ENCODE data around the genes CTAGE6, OR2A5, OR2A14 and CTAGE4.

- PRO-cap, result bidirectional peak, plus-strand start at chr7:143285670, minus-strand start at chr7:143285475
- RAMPAGE, long total RNA, 4 experiments, result no peak in any of the 4 experiments
These were observed 605 bp downstream of the TMEM139 start for GRCh38 chr7:143285296-143285829.

DNA sequence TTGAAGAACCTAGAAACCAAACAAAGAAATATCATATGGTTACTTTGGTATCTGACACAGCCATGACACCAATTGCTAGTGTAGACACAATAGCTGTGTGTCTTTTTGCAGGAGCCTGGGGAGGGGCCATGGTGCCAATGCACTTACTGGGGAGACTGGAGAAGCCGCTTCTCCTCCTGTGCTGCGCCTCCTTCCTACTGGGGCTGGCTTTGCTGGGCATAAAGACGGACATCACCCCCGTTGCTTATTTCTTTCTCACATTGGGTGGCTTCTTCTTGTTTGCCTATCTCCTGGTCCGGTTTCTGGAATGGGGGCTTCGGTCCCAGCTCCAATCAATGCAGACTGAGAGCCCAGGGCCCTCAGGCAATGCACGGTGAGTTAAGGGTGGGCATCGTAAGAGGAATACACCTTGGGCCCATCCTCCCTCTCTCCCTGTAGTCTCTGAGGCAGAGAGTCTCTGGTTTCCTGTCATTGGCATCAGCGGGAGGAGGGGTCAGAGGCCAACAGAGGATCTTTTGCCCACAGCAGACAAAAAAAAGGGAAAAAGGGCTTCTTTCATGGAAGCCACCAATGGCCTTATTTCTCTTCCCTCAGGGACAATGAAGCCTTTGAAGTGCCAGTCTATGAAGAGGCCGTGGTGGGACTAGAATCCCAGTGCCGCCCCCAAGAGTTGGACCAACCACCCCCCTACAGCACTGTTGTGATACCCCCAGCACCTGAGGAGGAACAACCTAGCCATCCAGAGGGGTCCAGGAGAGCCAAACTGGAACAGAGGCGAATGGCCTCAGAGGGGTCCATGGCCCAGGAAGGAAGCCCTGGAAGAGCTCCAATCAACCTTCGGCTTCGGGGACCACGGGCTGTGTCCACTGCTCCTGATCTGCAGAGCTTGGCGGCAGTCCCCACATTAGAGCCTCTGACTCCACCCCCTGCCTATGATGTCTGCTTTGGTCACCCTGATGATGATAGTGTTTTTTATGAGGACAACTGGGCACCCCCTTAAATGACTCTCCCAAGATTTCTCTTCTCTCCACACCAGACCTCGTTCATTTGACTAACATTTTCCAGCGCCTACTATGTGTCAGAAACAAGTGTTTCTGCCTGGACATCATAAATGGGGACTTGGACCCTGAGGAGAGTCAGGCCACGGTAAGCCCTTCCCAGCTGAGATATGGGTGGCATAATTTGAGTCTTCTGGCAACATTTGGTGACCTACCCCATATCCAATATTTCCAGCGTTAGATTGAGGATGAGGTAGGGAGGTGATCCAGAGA, 1.5 kb downstream of the TMEM139 start:
- PRO-cap, result no peak
- RAMPAGE, long total RNA, 4 experiments, result no peak in any of the 4 experiments

DNA sequence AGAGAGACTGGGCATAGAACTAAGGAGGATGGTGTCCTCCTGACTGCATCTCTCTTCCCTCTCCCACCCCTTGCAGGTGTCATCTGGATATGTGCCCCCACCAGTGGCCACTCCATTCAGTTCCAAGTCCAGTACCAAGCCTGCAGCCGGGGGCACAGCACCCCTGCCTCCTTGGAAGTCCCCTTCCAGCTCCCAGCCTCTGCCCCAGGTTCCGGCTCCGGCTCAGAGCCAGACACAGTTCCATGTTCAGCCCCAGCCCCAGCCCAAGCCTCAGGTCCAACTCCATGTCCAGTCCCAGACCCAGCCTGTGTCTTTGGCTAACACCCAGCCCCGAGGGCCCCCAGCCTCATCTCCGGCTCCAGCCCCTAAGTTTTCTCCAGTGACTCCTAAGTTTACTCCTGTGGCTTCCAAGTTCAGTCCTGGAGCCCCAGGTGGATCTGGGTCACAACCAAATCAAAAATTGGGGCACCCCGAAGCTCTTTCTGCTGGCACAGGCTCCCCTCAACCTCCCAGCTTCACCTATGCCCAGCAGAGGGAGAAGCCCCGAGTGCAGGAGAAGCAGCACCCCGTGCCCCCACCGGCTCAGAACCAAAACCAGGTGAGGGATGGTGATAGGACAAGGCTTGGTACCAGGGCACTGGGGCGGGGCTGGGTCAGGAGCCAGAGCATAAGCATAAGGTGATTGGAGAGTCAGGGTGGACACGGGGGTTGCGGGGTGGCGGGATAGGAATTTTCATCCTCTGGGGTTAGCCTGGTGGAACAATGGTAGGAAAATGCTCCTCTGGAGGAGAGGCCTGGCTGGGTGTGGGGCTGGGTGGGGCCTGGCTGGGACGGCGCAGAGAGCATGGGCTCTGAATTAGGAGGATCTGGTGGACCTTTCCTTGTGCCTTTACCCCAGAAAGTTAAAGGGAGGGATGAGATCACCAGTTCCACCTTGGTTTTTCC, 1.9 kb downstream of the ZYX start:
- PRO-cap, result no peak
- RAMPAGE, long total RNA, 4 experiments, result no peak in any of the 4 experiments

- PRO-cap, result unidirectional peak, minus-strand start at chr7:143487640
- RAMPAGE, long total RNA, 4 experiments, result no peak in any of the 4 experiments
These were observed 9.9 kb downstream of the TAS2R41 start for GRCh38 chr7:143487445-143488149.

- PRO-cap, result no peak
- RAMPAGE, long total RNA, 4 experiments, result no peak in any of the 4 experiments
These were observed at the start of gene CTAGE6 for GRCh38 chr7:143757602-143757903. TSS of gene CTAGE6 (minus strand) at chr7:143757696.

- PRO-cap, result no peak
- RAMPAGE, long total RNA, 4 experiments, result no peak in any of the 4 experiments
These were observed at the start of gene OR2A5 for GRCh38 chr7:144048770-144049053. TSS of gene OR2A5 (plus strand) at chr7:144048948.

- PRO-cap, result no peak
- RAMPAGE, long total RNA, 4 experiments, result no peak in any of the 4 experiments
These were observed at the start of gene OR2A14 for GRCh38 chr7:144122904-144123474. TSS of gene OR2A14 (plus strand) at chr7:144123176.

DNA sequence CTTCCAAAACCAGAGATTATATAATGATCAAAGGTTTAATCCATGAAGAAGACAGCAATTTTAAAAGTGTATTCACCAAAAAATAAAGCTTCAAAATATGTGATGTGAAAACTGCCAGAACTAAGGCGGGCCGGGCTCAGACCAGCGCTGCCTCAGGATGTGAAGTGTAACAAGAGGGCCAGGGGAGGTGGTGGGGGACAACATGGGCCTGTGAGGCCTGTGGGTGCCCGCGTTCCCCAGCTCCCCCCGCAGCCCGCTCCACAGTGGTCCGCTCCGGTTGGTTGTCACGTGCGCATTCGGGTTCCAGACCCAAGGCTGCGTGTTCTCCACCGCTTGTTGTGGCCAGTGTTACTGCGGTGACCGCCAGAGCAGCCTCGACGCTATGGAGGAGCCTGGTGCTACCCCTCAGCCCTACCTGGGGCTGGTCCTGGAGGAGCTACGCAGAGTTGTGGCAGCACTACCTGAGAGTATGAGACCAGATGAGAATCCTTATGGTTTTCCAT, at the start of gene CTAGE4:
CTAGE4 (plus strand) TSS at position 345 of the 503 bp plus-strand sequence.
- PRO-cap, result no peak
- RAMPAGE, long total RNA, 4 experiments, result no peak in any of the 4 experiments

DNA sequence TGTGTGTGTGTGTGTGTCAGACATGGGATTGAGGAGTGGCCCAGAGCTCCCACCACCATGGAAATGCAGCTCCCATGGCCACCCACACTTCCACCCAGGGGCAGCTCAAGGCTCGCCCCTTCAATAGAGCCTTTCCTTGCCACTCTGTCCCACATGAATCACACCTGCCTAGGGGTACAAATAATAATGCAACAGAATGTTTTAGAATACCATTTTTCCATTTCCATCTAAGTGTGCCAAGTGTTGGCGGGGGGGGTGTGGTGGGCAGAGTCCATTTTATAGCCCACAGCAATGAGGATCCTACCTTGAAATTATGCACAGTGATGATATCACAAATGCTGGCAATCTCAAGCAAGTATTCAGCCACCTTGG, 19.8 kb downstream of the OR2A1 start:
- PRO-cap, result no peak
- RAMPAGE, long total RNA, 4 experiments, result no peak in any of the 4 experiments

GRCh38 chr7:144834344-144834794, 1.5 kb downstream of the TPK1 start:
- PRO-cap, result no peak
- RAMPAGE, long total RNA, 4 experiments, result no peak in any of the 4 experiments

- PRO-cap, result no peak
- RAMPAGE, long total RNA, 4 experiments, result no peak in any of the 4 experiments
These were observed 528.9 kb upstream of the CNTNAP2 start for GRCh38 chr7:145587681-145588068.

DNA sequence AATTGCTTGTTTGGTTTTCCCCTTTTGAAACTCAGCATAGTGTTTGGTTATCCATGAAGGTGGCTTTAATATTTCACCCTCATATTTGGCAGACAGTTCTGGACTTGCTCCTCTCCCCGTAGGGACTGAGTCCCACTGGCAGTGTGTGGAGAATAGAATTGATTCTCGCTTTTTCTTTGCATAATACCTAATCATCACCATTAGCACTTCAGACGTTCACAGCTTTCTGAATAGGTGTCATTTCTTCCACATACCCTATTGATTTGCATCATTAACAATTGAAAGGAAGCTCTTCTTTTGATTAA, 250.2 kb upstream of the C7orf33 start:
- PRO-cap, result no peak
- RAMPAGE, long total RNA, 4 experiments, result no peak in any of the 4 experiments

- PRO-cap, result no peak
- RAMPAGE, long total RNA, 4 experiments, result no peak in any of the 4 experiments
These were observed 25.9 kb upstream of the C7orf33 start for GRCh38 chr7:148564638-148564994.

DNA sequence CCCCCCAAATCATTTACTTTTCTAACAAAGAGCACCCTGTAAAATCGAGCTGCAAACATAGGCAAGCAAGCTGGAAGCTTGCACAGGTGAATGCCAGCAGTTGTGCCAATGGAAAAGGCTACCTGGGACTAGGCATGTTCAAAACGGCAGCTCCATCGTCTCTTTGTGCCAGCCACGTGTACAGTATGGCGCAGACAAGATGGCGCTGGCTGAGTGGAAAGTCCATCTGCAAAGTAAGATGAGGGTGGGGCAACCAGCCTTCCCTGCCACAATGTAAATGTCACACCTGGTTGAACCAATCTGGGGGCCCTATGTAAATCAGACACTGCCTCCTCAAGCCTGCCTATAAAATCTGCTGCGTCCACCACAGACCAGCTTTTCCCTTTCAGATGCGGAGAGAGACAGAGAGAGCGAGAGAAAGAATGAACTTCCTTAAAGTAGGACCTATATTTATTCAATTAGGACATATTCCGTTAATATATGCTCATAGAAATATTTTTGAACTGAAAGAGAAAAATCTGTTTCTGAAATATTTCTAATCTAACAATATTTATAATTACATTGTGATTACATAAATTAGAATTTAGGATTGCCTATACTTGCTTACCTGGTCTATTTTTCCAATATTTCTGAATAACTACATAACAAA, 18.4 kb upstream of the C7orf33 start:
- PRO-cap, result no peak
- RAMPAGE, long total RNA, 4 experiments, result no peak in any of the 4 experiments

DNA sequence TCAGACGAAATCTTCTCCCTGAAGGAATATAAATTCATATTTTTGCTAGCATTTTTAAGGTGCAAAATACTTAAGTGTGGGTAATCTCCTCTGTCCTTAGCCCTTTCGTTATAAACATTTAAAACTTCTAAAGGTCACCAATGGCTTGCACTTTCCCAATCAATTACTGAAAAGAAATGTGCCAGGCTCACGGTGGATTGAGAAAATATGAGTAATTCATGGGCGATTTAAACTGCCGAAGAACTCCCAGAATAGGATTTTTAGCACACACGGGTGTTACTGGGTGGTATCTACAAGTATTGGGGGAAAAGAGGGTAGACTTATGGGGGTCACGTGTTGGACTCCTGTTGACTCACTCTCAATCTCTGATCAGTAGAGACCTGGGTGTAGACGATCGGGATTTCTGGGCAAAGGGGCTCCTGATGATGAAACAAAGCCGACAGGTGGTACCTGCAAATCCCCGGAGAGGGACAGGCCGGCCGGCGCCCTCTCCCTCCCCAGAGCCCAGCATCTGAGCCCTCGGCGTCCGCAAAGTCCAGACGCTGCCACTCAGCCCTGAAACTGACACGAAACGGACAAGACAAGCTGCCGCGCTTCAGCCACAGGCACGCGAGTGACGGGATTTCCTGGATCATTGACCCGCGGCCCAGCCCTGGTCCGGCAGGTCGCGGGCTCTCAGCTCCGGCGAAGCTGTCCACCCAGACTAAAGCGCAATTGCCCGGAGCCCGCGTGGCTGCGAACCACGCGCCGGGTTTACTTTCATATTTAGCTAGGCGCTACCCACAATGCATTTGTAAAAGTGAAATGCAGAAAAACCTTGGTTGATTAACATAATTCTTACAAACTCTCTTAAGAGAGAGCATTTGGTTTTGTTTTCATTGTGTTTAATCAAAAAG, 56.6 kb upstream of the EZH2 start:
- PRO-cap, result bidirectional peak, plus-strand start outside the sequence, minus-strand start at position 716 of the sequence
- RAMPAGE, long total RNA, 4 experiments, result no peak in any of the 4 experiments

- PRO-cap, result bidirectional peak, plus-strand start at chr7:148941488, minus-strand start at chr7:148941198
- RAMPAGE, long total RNA, 4 experiments, result no peak in any of the 4 experiments
These were observed 57.3 kb upstream of the EZH2 start for GRCh38 chr7:148941379-148941715.

- PRO-cap, result no peak
- RAMPAGE, long total RNA, 4 experiments, result no peak in any of the 4 experiments
These were observed 7.4 kb downstream of the ZNF282 start for GRCh38 chr7:149202758-149203229.

DNA sequence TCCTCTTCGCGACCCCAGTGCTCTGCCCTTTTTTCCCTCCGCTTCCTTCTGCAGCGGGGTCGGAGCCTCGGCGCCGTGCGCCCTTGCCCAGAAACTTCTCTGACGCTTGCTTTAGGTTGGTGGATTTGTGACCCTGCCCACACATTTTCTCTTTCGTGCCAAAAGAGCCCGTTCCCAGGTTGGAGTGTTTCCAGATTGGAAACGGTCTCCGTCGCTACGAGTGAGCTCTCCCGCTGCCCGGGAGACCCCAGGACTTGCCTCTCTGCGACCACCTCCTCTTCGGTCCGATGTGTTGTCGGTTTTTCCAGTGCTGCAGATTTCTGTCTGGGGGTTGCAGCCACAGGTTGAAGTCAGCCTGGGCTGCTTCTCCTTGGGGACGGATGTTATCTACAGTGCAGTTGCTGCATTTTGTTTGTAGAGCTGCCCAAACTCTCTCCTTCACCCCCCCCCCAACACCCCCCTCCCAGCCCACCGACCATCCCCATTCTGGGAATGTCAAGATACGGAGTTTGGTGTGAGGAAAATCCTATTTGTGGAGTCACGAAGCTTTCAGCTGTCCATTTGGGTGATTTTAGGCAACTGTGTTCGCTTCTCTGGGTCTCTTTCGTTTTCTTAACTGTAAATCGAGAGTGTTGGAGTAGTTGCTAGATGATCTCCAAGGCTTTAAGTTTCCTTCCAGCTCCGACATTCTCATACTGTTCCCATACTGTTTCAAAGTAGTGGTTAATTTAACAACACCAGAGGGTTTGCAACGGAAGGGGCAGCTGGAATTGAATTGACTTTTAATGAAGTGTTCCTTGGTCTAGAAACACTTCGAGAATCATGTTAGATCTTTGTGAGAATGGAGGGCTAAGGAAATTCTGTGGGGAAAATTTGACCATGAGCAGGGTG, 736 bp downstream of the ZNF212 start:
- PRO-cap, result no peak
- RAMPAGE, long total RNA, 4 experiments, result no peak in any of the 4 experiments

DNA sequence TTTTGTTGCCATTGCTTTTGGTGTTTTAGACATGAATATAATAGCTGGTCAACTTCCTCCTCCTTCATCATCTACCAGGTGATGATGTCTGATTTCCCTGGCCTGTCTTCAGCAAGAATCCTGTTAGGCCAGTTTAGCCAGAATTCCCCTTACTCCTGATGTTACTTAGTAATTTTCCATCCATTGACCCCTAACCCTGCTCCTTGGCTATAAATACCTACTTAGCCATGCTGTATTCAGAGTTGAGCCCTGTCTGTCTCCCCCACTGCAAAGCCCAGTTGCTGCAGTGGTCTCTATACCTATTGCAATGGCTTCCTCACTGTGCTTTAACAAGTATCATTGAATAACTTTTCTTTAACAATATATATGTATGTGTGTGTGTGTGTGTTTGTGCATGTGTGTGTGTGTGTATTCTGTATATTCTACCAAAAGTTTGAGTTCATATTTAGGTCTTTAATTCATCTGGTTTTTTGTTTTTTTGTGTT, 91.3 kb downstream of the ZNF777 start:
- PRO-cap, result no peak
- RAMPAGE, long total RNA, 4 experiments, result no peak in any of the 4 experiments

DNA sequence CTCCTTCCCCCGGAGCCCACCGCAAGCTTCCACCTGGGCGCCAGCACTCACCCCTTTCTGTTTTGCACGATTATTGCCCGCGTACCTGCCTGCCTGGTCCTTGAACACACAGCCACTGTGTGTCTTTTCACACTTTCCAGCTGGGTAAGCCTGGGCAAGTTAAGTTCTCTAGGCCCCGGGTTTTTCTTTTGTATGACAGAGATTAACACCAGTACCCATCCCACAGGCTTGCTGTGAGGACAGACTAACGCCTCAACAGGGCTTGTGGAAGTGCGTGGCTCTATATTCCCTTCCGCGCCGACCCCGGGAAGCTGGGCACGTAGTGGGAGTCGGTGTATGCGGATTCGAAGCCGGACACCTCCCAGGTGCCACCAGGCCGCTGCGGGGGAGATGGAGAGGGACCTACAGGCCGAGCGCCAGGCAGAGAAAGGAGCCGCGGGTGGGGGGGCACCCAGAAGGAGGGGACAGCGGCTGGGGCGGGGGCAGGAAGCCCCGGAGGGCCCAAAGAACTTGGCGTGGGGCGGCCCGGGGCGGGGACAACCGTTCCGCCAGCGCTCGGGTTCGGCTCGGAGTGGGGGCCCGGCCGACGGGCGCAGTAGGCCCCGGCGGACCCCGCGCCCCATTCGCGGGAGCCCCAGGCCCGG, 731 bp downstream of the ZNF746 start:
- PRO-cap, result no peak
- RAMPAGE, long total RNA, 4 experiments, result no peak in any of the 4 experiments

Measured in Peyer's patch (tissue), 4 donors.